H9 (cell line): ENCODE data around the genes PCGF3 and CPLX1.

DNA sequence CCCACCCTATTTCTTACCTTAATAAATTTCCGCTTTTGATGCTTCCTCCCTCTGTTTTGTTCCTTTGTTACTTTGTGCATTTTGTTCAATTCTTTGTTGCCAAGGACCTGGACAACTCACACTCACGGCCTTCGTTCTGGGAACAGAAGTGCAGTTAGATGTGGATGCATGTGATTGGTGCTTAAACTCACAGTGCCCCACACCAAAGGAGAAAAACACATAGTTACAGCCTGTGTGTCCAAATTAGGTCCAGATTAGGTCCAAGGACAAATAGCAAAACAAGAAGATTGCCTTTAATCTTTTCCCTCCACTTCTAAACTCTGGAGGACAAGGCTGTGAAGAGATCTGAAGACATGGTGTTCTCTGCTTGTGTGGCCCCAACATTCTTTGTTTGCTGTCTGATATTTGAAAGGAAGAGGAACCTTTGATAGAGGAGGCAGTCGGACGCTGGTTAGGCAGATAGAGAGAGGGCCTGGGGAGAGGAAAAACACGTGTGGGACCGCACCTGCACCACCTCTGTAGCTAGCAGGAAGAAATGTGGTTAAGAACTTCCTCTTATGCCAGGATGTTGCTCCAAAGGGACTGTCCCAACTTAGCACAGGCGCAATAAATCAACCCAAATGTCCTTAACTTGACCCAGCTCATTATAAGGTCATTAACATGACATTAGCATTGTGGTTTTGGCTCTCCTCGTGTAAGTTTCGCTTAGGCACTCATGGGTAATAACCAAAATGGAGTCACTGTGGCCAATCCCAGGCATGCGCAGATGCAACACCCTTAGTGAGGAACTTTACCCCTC lies 1.6 kb upstream of the ZNF595 start:
- PRO-cap = no peak

GRCh38 chr4:120948-121842 lies 3.1 kb upstream of the ZNF718 start:
- PRO-cap = no peak

DNA sequence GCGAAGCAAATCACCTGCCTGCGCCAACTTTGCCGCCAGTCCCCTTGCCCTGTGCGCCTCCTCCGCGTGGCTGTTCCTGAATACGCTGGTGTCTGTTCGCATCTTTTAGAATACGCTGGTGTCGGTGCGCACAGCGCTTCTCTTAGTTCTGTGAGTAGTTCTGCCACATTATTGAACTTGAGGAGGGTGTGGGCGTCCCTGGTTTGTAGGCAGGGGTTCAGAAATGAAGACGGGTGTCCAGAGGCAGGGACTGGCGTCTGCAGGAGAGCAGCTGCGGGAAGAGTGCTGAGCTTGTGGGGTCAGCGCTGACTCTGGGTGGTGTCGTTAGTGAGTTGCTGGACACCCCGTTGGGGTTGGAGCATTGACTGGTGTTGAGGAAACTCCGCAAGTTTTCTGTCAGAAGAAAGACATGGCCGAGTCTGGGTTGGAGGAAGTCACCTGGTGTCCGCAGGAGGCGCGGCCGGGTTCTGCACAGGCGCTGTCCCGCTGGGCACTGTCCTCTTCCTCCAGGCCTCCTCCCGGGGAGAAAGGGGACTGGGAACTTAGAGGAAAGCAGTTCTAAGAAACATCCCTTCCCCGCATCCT lies 938 bp downstream of the ZNF718 start:
- PRO-cap = bidirectional peak, plus-strand start at position 396 of the sequence, minus-strand start at position 84 of the sequence; unidirectional peak, minus-strand start at position 462 of the sequence

- PRO-cap = no peak
Observed at GRCh38 chr4:373369-373968, 35.9 kb downstream of the ZNF141 start.

DNA sequence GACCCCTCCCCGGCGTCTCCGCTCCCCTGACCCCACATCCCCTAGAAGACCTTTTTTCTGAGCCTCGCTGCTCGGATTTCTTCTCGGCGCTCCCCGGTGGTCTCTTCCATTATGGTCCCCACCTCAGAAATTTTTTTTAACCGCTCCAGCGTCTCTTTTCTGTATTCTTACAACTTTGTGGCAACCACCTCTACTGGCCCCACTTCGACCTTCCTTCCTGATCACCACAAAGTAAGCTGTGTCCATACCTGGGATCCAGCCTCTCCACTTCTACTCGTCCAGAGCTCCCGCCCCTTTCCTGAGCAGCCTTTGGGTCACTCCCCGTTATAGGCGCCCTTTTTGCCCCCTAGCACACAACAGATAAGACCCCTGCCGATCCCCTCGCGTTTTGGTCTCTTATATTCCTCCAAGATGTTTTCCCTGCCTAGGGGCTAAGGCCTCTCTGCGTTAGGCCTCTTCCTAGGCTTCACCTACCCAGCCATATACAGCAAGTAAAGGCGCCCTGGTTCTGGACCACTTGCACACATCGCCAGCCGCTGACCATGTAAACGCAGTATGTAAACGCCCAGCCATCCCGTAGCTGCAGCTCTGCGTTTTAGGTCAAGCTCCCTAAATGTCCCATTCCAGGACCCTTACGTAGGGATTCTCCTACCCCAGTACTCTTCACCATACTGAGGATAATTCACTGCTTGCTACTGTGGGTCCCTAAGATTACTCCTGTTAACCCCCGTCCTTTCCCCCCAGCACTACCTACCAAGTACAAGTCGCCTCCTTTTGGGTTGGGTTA lies 678 bp downstream of the PIGG start:
- PRO-cap = unidirectional peak, minus-strand start at position 242 of the sequence; unidirectional peak, minus-strand start at position 300 of the sequence

- PRO-cap = no peak
Observed at GRCh38 chr4:508144-508381, 9.1 kb downstream of the PIGG start.

DNA sequence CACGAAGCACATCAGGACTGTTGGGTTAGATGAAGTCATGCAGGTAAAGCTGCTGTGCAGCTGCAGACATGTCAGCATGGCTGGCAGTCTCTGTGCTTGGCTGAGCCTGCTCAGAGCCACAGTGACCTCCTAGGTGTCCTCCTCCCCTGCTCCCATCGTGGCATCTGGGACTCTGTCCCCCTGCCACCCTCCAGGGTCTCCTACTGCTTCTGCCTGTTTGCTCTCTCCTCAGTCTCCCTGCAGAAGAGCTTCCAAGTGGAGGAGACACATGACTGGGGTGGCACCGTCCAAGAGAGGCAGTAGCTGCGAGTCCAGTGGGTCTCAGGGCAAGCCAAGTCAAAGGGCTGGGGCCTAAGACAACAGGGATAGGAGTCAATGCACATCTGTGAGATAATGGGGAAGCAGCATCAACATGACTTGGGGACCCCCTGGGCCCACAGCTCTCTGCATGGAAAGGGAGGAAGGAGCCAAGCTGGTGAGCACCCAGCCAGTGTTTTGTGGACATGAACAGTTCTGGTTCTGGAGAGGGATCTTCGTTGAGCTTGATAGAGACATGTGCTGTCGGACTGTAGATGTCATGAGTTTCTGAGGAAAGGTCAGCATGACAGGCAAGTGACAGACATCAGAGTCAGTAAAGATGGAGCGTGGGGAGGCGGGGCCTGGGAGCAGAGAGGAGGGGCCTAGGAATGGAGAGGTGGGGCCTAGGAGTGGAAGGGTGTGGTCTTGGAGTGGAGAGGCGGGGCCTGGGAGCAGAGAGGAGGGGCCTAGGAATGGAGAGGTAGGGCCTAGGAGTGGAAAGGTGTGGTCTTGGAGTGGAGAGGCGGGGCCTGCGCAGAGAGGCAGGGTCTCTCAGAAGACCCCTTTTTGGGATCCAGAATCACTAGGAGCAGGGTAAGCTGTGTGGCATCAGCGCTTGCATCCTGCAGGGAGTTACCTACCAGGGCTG lies 33.5 kb downstream of the PIGG start:
- PRO-cap = no peak

DNA sequence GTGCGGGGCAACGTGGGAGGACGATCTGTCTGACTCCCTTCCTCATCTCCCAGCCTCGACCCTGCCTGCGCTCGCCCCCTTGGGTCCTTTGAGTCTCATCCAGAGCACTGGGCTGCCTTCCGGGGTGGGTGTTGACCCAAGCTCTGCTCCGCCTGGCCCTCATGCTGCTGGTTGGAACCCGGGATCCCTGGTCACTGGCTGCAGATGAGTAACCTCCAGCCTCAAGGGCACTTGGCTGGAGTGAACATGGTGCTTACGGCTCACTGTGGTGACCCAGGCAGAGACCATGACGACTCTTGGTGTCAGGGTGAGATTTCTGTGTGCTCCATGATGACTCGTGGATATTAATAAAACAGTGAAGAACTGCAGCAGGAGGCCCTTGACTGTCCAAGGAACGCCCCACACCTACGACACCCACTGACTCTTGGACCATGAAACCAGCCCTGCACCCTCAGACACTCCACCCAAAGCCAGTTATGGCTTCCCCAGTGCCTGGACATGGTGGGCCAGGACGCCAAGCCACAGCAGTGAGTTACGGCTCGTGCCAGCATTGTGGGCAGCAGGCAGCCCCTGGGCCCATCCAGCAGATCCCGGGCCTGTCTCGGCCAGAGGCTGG lies 1.2 kb downstream of the SLC49A3 start:
- PRO-cap = no peak

- PRO-cap = no peak
Observed at GRCh38 chr4:692538-693125, 3.7 kb upstream of the SLC49A3 start.

DNA sequence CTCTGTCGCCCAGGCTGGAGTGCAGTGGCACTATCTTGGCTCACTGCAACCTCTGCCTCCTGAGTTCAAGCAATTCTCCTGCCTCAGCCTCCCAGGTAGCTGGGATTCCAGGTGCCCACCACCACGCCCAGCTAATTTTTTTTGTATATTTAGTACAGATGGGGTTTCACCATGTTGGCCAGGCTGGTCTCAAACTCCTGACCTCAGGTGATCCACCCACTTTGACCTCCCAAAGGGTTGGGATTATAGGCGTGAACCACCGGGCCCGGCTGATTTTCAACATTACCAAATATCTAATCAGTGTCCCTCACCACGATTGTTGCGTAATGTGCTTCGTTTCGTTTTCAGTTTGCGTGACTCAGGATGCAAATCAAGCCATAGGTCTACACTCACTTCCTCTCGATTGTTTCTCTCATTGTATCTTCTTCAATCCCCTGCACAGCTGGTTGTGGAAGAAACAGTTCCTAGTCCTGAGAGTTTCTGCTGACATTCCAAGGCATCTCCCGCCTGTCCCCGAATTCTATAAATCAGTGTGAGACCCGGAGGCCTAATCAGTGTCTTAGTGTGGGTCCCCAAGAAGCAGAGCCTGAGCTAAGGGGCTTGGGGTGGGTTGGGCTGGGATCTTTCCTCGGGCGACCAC lies 6.3 kb upstream of the PCGF3 start:
- PRO-cap = no peak

DNA sequence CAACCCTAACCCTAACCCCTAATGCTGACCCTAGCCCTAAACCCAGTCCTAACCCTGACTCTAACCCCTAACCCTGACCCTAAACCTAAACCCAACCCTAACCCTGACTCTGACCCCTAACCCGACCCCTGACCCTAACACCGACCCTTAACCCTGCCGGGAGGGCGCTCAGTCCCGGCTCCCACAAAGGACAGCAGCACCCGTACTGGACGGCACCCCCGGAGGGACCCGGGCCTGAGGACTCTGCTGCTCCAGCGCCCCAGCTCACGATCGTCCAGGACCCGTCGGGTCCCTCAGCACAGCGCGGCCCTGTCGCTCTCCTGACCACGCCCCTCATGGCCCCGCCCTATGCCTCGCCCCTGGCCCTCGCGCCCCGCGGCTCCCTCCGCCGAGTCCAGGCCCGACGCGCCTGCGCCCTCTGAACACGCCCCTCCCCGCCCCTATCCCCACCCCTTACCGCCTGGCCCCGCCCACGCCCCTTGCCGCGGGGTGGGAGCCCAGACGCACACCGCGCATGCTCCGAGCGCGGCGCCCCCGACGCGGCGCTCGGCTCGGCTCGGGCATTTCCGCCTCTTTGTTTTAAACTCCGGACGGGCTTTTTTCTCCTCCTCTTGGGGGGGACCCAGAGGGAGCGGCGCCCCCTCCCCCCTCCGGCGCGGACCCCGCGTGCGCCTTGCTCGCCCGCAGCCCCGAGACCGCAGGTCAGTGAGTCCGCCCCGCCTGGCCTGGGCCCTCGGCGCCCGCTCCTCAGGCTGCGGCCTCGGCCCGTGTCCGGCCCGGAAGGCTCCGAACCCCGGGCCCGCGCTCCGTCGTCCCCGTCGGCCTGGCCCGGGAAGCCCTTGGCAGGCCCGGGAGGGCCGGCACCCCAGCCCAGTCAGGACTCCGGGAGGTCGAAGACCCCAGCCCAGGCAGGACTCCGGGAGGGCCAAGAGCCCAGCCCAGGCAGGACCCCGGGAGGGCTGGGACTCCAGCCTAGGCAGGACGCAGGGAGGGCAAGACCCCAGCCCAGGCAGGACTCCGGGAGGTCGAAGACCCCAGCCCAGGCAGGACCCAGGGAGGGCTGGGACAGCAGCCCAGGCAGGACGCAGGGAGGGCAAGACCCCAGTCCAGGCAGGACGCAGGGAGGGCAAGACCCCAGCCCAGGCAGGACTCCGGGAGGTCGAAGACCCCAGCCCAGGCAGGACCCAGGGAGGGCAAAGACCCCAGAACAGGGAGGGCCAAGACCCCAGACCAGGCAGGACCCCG lies at the start of gene PCGF3:
PCGF3 (plus strand) TSS at position 563 of the 1,245 bp plus-strand sequence.
- PRO-cap = bidirectional peak, plus-strand start at position 705 of the sequence, minus-strand start at position 295 of the sequence; bidirectional peak, plus-strand start at position 970 of the sequence, minus-strand start at position 801 of the sequence

DNA sequence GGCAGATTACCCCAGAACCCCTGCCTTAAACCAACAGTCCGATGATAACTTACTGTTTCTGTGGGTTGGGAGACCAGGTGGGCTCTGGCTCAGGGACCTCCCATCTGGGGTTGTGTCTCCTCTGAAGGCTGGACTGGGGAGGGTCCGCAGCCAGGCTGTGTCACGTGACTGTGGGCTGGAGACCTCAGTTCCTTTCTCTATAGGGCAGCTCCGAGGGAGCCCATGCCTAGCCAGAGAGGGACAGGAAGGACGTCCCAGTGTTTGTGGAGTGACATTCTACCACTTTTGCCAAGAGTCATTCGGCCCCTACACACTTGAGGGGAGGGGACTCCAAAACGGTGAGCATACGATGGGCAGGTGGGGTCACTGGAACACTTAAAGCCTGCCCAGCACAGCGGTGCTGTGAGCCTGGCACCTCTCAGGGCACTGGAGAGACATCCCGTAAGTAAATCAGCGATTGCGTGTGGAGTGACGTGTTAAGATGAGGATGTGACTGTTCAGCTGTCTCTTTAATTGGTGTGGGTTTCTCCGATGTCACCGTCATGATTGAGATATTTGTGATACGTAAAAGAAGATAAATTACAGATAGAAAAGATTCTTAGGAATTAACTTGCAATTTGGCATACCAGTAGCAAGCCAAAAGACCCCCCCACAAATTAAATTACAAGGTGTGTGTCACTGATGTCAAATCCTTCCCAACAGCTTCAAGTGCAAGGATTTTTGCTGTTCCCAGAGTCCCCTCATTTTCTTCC lies 4.6 kb downstream of the PCGF3 start:
- PRO-cap = no peak

- PRO-cap = no peak
Observed at GRCh38 chr4:726063-726527, 20.5 kb downstream of the PCGF3 start.

DNA sequence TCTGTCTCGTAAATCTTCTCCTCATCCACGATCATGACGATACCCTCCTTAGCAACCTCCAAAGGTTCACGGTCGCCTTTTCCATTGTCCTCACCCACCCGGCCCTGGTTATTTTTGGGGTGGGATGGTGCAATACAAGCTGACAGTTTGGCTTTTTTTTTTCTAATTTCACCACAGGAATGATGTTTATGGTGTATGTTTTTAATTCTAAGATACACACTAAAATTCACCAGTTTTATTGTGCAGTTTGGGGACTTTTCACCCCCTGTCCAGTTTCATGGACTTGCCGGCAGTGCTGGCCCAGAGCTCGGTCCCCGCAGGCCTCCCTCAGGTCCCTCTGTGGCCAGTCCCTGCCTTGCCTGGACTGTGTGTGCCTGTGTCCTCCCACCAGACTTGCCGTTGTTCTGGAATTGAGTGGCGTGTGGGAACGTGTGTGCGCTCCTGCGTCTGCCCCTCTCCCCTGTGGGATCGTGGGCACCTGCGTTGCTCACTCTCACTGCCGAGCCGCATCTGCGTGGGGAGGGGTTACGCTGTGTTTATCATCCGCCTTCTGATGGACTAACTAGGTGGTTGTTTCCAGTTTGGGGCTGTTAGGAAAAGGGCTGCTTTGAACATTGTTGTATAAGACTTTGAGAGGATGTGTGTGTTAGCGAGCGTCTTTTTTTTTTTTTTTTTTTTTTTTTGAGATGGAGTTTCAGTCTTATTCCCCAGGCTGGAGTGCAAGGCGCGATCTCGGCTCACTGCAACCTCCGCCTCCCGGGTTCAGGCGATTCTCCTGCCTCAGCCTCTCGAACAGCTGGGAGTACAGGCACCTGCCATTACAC lies 21.2 kb downstream of the PCGF3 start:
- PRO-cap = no peak

- PRO-cap = no peak
Observed at GRCh38 chr4:740656-741477, 35.2 kb downstream of the PCGF3 start.

GRCh38 chr4:753977-754921 lies 48.6 kb downstream of the PCGF3 start:
- PRO-cap = no peak

- PRO-cap = no peak
Observed at GRCh38 chr4:759708-760201, 54.1 kb downstream of the PCGF3 start.

- PRO-cap = no peak
Observed at GRCh38 chr4:783093-783563, 42.8 kb downstream of the CPLX1 start.

- PRO-cap = unidirectional peak, minus-strand start at chr4:826129
Observed at GRCh38 chr4:825852-826464, at the start of gene CPLX1. CPLX1 (minus strand) TSS chr4:826129.

DNA sequence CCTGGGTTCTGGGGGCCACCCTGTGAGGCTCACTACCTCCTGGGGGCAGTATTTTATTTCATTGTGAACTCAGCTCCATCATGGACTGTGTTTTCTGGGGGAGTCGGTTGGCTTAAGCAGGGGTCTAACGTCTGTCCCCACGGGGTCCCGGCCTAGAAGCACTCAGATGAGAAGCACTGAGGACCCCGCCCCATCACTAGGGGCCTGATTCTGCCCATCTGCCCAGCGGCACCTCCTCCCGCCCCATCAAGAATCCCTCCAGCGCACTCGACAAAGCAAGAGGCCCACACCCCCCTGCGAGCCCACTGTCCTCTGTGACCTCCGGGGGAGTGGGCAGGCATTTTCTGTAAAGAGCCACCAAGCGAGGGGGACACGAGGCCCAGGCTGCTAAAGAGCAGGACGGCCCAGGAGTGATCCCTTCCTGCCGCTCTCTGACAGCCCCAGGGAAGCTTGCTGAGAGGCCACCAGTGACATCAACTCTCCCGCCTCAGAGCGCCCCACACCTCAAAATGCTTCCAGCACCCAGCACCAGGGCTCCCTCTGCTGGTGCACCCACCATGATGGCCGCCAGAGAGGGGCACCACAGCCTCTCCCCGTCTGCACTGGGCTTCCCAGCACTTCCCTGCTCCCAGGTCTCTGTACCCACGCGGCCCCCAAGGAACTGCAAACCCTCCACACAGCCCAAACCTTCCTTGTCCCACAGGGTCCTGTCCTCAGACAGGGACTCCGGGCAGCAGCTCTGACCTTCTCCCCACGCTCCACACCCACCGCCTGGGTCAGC lies 40.5 kb downstream of the GAK start:
- PRO-cap = no peak